H4 (cell line): ENCODE measurements around a stretch of chr13.

DNA sequence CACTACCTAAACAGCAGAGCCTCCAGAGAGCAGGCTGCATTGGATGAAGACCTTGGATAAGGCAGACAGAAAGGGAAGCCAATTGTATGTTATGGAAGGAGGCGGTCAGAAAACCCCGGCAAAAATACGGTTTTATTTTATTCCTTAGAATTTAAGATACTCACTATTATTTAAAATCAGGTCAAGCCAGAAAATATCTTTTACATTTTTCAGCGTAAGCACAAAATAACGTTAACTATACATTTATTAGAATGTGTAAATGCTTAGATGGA is 641.2 kb downstream of the NALF1 start:
- RAMPAGE, long total RNA = no peak

DNA sequence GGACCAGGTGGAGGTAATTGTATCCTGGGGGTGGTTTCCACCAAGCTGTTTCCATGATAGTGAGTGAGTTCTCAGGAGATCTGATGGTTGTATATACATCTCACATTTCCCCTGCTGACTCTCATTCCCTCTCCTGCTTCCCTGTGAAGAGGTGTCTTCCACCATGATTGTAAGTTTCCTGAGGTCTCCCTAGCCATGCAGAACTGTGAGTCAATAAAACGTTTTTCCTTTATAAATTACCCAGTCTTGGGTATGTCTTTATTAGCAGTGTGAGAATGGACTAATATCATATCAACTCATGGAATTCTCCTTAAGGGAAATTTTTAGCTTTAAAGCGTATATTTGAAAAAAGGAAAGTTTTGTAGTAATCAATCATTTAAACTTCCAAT is 45.5 kb upstream of the NALF1 start:
- RAMPAGE, long total RNA = no peak

DNA sequence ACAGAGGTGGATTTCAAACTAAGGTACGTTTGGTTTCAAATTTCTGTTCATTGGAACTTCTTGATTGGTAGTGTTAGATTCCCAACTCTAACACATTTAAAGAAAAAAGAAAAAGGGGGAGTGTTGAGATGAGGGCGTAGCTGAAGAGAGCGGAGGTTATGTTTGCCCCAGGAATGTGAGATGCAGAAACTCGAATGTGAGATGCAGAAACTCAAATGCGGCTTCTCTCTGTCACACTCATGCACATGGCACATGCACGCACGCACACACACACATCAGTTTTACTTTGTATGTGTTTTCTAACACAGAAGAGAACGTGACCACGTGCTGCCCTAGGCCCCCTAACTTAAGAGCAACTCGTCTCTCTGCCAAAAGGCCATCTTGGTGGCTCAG is 287.4 kb downstream of the MYO16 start:
- RAMPAGE, long total RNA = no peak

DNA sequence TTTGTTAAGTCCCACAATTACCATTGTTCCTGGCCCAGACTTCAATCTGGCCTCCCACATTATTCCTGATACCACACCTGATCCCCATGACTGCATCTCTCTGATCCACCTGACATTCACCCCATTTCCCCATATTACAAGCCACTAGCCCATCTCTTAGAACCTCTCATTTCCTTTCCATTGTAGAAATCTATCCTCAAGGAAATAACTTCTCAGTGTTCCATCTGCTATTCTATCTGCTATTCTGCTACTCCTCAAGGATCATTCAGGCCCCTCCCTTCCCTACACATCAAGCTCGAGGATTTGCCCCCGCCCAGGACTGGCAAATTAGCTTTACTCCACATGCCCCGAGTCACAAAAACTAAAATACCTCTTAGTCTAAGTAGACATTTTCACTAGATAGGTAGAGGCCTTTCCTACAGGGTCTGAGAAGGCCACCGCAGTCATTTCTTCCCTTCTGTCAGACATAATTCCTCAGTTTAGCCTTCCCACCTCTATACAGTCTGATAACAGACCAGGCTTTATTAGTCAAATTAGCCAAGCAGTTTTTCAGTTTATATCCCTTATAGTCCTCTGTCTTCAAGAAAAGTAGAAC is 517.0 kb downstream of the IRS2 start:
- RAMPAGE, long total RNA = no peak

- RAMPAGE, long total RNA = no peak
Observed at GRCh38 chr13:109274571-109274874, 511.9 kb downstream of the IRS2 start.

DNA sequence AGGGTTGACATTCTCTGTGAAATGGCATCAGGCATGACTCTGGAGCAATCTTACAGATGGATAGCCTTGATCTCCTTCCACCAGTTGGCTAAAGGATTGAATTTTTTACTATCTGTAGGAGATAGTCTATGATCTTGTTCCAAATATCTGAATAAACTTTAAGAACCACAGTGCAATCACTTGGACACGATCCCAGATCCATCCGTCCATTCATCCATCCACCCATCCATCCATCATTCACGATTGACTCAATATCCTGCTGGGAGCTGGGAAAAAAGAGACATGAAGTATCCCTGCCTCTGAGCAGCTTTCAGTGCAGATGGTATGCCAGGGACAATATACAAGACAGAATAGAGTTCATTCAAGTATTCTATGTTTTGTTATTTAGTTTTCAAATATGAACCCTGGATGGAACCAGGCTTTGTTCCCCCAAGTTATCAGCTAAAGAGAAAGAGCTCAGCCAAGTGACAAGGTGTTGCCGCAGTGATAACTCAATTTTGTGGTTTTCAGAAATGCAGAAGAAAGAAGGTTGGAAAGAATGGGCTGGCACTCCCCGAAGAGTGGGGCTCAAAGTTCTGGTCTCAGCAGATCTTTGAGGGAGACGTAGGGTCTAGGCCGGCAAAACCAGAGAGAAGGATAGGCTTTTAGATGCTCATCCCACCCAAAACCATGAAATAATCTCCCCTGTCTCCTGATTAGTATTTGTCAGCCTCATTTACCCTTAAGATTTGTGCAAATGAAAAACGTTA is 66.3 kb downstream of the IRS2 start:
- RAMPAGE, long total RNA = no peak

- RAMPAGE, long total RNA = no peak
Observed at GRCh38 chr13:109727242-109727830, 59.0 kb downstream of the IRS2 start.

DNA sequence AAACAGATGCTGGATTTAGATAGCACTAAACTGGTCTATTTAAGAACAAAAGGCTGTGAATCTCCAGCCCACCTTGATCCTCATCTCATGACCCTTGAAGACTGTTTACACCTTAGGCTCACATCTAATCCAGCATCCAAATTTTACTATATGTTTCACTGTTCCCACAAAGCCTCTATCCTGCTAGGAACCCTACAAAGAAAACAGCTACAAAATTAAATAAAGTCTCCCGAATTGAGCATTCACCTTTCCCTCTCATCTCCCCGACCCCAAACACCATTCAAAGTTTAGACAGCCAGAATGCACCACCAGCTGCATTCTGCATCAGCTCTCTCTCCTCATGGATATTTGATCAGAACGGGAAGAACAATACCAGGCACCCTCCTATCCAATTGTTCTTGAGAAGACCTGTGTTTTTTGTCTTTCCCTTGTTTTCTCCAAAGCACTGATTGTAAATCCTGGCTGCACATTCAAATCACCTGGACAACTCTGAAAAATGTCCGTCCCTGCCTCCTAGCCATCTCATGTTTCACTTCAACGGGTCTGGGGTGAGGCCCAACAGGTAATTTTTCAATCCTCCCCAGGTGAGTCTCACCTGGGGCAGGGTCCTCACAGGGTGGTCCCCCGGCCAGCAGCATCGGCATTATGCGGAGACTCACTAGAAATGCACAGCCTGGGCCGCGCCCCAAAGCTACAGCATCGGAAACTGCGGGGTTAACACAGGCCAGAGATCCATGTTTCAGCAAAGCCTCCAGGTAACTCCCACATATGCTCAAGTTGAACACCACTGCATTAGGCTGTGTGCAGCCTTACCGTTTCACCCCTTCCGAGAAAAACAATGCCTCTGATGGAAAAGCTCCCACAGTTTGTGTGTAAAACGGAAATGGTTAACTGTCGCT is 5.5 kb downstream of the IRS2 start:
- RAMPAGE, long total RNA = no peak

- RAMPAGE, long total RNA = no peak
Observed at GRCh38 chr13:109875589-109876458, 89.4 kb upstream of the IRS2 start.

DNA sequence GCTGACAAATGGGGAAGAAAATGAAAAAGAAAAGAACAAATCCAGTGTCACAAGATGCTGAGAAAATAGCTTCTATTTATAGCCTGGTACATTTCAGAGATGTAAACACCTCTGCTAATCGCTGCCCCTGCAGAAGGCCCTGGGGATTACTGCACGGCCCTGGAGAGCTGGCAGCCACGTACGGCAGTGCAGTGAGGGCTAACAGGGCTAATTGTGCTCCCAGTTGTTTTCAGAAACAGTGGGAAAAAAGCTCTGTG is 237.7 kb upstream of the IRS2 start:
- RAMPAGE, long total RNA = no peak

DNA sequence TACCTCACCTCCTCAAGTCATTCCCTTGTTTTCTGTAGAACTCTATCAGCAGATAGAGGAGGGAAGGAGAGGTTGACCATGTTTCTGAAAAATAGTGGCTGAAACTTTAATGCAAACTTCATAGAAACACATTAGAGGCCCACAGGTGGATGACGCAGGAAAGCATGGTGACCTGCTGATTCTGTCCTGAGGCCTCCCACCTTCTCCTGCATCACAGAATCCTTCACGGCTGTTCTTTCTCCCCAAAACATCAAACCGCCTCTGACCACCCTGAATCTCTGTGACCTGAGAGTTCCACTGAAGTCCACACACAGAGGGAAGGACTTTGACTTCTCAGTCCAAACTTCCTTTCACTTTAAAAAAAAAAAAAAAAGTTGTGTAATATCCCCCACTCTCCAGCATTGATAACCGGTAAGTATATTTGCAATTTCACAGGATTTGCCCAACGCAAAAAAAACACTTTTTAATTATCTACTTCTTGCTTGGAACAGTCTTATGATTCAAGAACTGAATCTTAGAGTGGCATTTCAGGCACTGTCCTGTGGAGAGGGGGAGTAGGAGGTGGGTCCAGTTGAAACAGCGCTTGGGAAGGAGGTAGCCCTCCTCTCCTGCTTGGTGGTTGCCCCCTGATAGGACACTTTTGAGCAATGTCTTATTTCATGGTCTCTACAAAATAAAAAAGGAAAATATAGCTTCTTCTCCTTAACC is 259.5 kb upstream of the IRS2 start:
- RAMPAGE, long total RNA = no peak

DNA sequence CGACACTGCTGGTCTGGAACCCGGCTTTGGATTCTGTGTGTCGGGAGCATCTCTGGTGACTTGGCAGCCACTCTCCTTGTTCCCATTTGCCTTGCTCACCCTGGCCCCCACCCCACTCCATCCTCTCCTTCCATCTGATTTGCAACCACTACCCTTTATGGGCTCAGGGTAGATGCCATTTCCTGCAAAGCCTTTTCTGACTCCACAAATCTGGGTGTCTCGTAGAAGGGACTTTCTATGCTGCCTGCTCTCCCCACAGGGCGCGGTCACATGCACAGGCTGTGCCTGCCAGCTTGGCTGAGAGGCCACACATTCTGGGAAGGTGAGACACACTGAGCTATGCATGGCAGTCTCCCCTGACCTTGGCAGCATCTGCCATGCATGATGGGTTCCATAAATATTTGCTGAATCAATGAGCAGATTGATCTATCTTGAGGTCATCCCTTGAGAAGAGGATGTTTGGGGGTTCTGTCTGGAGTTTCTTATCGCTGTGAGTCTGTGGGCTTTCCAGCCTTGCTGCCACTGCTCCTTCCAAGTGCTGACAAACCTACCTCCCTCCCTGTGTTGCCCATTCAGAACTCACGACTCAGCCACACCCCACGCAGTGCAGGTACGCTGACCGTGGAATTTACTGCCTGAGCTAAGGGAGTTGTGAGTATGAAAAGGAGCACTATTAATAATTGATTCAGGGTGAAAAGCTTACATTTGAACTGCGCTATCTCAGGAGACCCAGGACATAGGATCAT is 244.5 kb downstream of the COL4A1 start:
- RAMPAGE, long total RNA = no peak

DNA sequence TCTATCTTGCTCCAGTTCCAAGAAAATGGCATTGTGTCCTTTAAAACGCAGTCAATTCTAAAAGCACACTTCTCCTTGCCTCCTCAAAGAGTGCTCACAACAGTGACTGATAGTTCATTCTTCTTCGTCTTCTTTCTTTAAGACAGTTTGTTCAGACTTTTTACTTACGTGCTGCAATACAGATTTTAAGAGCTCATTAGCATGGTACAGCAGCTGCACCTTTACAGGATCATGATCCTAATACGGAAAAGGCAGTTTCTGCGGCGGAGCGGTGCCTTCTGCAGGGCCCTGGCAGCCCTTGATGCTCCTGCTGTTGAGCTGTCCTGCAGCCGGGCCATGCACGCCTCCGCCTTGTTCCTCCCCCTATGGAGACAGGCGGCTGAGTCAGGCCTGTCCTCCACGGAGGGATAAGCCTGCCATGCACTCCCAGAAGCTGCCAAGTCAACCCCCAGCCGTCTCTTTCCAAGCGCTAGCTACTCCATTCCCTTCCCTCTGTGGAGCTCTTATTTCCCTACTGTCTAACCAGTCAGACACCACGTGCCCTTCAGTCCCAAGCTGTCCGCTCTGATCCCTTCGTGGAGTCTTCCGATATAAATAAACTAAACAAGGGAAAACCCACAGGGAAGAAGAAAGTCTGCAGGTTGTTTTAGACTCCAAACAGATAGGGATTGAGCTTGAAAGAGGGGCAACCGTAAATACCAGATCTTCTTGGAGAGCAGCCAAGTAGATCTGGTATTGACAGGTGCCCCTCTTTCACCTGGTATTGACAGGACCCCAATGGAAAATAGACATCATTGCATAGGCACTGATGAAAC is 197.1 kb downstream of the COL4A1 start:
- RAMPAGE, long total RNA = no peak

DNA sequence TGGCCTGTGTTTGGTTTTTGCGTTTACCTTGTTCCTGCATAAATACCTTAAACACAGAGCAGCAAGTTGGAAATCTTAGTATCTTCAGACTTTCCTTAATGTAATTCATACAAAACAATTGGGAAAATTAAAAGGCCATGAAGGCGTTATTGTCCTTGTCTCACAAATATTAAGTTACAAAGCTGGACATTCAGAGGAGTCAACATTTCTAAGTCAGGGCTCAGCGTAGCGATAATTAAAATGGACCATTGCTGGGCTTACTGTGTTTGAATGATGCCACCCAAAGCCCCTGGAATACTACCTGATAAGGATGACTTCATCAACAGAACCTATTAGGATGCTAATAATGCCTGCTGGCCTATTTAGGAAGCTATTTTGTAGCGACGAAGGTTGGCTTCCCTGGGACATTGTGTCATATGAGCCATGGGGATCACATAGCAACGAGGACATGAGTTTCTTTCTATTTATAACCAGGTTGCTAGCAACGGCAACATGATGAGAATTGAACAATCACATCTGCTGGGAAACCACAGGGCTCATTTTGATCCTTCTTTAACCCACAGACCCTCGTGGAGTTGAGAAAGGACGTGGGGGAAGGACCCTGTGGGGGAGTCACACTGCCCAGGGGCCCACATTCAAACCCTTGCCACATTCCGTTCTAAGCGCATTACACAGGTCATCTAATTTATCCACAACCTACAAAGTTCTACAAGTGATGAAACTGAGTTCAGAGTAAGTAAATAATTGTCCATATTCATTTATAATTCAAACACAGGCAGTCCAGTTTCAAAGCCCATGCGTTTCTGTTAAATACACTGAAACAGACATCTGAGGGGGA is 172.2 kb downstream of the COL4A1 start:
- RAMPAGE, long total RNA = no peak

DNA sequence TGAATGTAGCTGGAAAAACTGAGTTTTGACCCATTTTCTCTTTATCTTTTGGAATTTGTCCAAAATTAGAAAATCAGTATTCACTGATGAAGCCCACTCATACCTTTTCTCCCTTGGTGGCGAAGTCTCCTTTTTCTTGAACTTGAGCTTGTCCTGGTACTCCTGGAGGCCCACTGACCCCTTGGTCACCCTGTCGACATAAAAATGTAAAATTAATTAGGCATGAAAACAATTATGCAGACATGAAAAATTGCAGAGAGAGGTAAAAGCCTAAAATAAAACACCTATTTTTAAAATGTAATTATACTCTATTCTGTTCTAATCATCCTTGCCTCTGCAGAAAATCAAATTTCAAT is 99.7 kb downstream of the COL4A1 start:
- RAMPAGE, long total RNA = no peak

DNA sequence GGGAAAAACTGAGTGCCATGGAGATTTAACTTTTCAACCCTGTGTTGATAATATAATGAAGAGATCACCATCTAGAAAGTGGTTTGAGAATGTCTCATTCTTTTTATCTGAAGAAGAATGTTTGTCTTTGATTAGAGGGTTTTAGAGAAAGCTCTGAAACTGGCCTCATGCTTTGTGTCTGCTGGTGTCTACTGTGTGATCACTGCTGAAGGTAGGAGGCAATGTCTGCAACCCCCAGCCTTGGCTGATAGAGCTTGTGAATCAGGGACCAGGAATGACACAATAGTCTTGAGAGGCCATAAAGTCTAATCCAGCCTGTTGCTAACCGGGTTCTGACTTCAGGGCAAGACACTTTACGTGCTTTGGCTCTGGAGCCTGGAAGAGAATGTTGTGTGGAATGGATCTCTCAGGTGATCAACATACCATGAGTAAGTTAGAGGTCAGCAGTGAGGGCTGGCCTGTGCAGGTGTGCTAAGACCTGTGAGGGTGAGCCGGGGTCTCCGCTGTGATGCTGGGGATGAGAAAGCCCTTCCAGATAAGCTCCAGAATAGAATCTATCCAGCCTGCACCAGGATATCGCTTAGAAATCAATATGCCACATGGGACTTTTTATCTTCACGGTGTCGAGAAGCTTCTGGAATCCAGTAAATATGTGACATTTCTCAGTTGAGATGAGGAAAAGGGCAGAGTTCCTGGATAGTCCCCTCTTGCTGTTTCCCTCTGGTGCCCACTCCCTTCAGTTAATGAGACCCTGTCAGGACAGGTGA is 5.6 kb downstream of the COL4A2 start:
- RAMPAGE, long total RNA = no peak

- RAMPAGE, long total RNA = no peak
Observed at GRCh38 chr13:110357281-110358022, 50.4 kb downstream of the COL4A2 start.

- RAMPAGE, long total RNA = no peak
Observed at GRCh38 chr13:110398171-110398850, 91.2 kb downstream of the COL4A2 start.

DNA sequence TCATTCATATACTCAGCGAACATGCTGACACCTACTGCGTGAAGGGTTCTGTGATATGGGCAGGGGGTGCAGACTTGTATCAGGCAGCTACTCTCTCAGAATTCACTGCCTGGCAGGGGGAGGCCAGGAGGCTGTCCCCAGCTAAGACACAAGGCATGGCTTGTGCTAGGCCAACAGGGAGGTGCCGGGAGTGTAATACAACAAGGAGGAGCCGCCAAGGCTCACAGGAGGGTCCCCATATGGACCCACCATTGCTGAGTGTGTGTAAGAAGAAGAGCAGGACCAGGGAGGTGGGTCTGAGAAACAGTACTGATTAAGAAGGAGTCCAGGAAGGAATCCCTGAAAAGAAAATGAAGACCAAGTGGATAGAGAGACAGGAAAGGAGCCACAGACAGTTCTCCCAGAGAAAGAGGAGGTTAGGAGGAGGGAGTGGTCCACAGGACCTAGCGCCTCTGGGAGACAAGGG is 97.3 kb downstream of the COL4A2 start:
- RAMPAGE, long total RNA = no peak

DNA sequence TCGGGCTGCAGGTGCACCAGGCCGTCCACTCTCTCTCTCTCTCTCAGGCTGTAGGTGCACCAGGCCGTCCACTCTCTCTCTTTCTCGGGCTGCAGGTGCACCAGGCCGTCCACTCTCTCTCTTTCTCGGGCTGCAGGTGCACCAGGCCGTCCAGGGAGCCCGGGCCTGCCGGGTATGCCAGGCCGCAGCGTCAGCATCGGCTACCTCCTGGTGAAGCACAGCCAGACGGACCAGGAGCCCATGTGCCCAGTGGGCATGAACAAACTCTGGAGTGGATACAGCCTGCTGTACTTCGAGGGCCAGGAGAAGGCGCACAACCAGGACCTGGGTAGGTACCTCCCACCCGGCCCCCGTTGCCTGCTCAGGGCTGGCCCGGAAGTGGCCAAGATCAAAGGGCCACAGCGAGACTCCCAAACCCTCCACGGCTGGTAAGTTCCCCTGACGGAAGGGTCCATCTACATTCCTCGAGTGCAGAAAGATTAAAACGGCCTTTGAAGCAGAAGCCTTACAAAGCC is 55.2 kb downstream of the RAB20 start:
- RAMPAGE, long total RNA = no peak